Mesenchymal stem cell of Wharton's jelly (primary cell): Measurements from ENCODE around the genes POU2F1 and CREG1.

GRCh38 chr1:167220715-167221838, at the start of gene POU2F1:
Gene POU2F1, plus strand, starts transcription at chr1:167220886.
- CAGE, long polyA plus RNA: no peak

GRCh38 chr1:167415335-167416202, 102.8 kb downstream of the CD247 start:
- CAGE, long polyA plus RNA: no peak

DNA sequence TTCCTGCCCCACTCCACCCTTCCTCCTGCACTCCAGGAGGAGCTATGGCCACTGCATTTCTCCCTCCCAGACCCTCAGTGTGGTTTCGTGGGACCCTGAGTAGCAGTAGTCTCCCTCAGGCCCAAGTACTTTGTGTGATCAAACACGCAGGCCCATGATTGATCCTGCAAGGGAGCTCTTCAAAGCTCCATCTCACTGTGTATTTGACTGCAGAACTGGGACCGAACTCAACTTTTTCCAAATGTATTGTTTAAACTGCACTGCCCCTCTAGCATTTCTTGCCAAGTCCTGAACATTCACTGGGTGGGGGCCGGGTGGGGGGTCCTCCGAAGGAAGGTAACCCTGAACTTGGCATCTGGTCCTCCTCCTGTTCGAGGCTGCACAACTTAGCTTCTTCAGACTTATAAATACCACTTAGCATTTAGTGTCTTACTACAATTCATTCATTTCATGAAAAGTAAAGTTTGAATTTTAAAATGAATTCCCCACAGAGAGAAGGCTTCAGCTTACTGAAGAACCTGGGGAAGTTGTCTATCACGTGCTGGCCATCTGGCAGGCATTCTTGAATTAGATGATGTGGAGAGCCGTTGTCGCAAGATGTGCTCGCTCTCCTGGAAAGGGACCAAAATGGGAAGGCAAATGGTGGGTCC, 90.7 kb downstream of the CD247 start:
- CAGE, long polyA plus RNA: no peak

DNA sequence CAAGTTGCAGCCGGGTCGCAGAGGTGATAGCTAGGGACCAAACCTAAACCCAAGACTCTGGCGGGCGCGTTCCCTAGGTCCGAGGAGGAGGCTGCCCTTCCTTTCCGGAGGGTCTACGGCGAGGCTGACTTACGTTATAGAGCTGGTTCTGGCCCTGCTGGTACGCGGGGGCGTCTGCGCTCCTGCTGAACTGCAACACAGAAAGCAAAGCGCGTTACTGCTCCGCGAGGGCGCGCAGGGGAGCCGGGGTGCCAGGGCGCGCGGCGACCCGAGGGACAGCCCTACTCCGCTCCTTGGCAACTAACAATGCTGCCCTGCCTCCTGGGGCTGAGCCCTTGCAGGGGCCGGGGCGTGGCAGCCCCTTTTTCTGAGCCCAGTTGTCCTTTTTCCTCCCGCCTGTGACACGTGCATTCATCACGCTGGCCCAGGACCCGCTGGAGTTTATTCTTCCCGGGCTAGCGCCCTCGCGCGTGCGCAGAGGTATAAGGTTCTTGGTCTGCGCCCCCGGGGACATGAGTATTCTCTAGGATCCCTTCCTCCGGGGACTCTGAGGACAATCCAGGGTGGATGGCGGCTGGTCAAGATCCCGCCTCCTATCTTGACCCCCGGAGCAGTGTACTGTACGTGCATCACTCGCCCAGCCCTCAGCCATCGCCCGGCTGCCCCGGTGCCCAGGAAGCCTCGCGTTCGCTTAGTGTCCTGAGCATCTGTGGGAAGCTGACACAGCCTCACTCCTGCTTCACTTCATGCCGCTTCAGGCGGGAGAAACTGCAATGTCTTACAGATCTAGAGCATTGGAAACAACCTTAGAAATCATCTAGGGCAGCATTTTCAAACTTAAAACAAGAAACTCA, 78.9 kb downstream of the CD247 start:
- CAGE, long polyA plus RNA: no peak

DNA sequence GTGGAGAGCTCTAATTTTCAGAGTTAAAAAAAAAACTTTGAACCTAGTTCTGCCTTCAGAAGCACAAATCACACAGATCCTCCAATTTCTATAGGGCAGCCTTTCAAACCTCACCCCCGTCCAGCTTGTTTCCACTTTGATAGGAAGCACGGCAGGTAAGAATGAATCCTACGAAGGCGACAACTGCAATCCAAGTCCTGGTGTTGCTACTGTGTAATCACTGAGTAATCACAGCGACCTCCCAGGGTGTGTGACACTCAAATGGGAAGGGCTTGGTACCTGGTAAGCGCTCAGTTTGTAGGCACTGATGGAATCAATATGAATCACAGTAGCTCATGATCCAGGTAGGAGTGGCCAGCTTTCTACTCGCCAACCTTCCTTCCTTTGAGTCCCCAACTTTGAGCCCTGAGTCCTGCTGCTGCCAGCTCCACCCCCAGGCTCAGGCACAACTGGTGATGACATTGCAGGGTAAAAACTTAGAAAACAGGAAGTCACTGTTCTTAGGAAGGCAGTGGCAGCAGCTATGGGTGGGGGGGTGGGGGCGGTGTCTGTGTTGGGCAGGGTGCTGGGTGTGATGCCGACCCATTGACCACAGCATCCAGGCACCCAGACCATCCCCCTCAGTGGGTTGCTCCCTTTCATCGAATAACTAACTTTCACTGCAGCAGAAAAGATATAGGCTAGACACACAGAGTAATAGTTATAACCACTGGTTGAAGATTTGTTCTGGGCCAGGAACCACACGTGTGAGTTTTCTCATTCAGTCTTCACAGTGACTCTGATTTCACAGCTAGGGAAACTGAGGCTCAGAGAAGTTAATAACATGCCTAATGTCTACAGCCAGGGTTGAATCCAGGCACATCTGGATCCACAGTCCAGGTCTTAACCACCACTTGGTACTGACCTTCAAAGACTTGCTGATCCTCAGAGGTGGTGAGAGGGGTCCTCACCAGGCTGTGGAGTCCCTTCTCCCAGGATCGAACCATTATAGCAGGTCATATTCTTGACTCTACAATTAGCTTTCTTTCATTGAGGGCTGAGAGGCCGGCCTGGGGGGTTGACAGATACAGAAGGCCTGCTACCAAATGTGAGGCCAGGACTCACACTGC, 70.5 kb downstream of the CD247 start:
- CAGE, long polyA plus RNA: no peak

- CAGE, long polyA plus RNA: no peak
These were observed 40.8 kb downstream of the CD247 start for GRCh38 chr1:167477499-167477901.

DNA sequence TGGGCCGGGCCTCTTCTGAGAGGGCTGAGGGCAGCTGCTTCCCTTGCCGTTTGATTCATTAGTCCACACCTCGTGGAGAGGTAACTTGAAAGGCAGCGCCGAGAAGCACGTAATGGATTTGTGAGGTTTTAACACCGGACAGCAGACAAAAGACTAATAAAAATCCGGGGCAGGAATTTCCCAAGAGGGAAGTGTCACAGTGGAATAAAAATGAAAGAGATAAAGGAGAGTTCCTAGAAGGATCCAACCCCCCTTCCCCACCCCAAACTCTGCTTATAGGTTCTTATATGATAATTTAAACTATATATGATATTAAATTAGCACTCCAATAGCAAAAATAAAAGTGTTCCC, 29.4 kb downstream of the CD247 start:
- CAGE, long polyA plus RNA: no peak

GRCh38 chr1:167552794-167554180, at the start of gene CREG1:
Gene CREG1, minus strand, starts transcription at chr1:167553762.
- CAGE, long polyA plus RNA: start-site peak on the minus strand at chr1:167553781-167553820, 194 and 1,147 reads in 2 replicates

GRCh38 chr1:167616551-167617220, 13.3 kb upstream of the RCSD1 start:
- CAGE, long polyA plus RNA: no peak

GRCh38 chr1:167654913-167655345, 24.9 kb downstream of the RCSD1 start:
- CAGE, long polyA plus RNA: no peak

- CAGE, long polyA plus RNA: no peak
These were observed 66.1 kb downstream of the MPZL1 start for GRCh38 chr1:167787800-167788441.

DNA sequence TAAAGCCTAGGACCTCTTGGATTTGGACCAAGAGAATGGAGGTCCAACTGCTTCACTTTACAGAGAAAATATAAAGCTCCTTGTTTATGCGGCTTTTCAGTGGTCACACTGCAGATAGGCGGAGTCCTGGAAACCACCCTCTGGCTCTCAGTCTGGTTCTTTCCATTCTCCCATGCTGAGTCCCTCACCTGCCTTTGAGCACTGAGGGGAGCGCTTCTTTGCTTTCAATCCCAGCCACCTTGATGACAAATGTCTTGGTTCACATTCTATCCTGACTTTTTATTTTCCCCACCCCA, 87.7 kb downstream of the ADCY10 start:
- CAGE, long polyA plus RNA: no peak

DNA sequence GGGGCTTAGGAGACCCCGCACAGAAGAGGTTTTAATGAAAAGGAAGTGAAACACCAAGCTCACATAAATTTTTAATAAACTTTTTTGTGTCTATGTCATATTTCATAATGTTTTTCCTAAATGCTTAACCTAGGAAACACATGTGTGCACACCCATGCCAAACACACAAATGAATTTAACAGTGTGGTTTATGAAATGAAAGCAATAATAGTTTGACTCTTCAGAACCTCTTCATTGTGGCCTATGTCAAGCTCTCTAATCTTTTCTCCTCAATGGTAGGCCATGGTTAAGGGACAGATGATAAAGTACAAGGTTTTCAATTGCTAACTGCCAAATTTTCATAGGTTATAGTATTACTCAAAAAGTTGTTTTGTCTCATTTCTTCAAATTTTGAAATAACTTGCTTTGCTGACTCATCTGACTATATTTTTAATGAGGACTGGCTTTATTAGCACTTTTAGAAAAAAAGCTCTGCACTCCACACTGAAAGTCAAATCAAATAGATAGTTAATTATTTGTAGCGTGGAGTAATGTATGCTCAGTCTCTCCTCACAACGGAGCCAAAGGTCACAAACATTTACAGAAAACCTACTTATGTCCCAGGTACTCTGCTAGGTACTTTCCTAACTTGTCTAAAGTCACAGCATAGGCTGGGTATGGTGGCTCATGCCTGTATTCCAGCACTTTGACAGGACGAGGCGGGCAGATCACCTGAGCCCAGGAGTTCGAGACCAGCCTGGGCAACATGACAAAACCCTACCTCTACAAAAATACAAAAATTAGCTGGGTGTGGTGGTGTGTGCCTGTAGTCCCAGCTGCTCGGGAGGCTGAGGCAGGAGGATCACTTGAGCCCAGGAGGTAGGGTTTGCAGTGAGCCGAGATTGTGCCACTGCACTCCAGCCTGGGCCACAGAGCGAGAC, 3.0 kb upstream of the ADCY10 start:
- CAGE, long polyA plus RNA: no peak

GRCh38 chr1:167926363-167927160, 9.9 kb upstream of the DCAF6 start:
- CAGE, long polyA plus RNA: no peak

DNA sequence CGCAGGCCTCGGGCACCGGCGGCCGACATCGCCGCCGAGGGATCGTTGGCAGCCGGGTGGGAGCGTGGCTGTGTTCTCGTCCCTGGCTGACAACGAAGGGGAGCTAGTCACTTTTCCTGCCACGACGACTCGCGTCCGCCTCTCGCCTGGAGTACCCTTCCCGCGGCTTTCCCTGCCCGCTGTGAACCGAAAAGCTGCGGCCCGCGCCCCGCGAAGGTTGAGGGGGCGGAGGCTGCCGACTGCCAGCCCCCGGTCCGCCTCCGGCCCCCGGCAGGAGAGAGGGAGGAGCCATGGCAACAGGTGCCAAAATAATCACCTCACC, 709 bp upstream of the DCAF6 start:
- CAGE, long polyA plus RNA: start-site peak on the minus strand centred at position 204 of the sequence, 81 bp wide, 595 and 270 reads in 2 replicates

- CAGE, long polyA plus RNA: no peak
These were observed 29.2 kb upstream of the MPC2 start for GRCh38 chr1:167965876-167966607.

DNA sequence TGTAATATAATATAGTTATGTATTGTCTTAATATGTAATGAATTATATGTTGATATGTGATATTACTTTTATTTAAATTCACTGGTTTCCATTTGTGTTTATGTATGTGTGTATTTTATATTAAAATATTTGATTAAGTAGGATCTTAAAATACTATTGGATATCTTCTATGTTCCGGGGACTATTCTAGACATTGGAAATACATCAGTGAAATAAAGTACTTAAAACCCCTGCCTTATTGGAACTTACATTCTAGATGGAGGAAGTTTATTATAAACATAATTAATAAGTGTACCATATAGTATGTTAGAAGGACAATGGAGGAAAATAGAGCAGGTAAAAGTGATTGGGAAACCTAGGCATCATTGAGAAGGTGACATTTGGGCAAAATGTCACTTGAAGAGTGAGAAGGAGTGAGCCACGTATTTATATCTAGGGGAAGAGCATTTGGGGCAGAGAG, 97.0 kb downstream of the GPR161 start:
- CAGE, long polyA plus RNA: no peak

GRCh38 chr1:168183833-168184114, 5.0 kb downstream of the TIPRL start:
- CAGE, long polyA plus RNA: no peak

DNA sequence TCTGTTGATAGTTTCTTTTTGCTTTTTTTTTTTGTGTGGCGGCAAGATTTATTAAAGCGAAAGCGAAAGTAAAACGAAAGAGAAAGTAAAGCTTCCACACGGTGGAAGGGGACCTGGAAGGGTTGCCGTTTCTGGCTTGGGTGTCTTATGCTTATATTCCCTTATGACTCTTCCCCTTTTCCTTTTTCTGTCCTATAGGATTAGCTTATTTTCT, 67.7 kb downstream of the TBX19 start:
- CAGE, long polyA plus RNA: no peak

DNA sequence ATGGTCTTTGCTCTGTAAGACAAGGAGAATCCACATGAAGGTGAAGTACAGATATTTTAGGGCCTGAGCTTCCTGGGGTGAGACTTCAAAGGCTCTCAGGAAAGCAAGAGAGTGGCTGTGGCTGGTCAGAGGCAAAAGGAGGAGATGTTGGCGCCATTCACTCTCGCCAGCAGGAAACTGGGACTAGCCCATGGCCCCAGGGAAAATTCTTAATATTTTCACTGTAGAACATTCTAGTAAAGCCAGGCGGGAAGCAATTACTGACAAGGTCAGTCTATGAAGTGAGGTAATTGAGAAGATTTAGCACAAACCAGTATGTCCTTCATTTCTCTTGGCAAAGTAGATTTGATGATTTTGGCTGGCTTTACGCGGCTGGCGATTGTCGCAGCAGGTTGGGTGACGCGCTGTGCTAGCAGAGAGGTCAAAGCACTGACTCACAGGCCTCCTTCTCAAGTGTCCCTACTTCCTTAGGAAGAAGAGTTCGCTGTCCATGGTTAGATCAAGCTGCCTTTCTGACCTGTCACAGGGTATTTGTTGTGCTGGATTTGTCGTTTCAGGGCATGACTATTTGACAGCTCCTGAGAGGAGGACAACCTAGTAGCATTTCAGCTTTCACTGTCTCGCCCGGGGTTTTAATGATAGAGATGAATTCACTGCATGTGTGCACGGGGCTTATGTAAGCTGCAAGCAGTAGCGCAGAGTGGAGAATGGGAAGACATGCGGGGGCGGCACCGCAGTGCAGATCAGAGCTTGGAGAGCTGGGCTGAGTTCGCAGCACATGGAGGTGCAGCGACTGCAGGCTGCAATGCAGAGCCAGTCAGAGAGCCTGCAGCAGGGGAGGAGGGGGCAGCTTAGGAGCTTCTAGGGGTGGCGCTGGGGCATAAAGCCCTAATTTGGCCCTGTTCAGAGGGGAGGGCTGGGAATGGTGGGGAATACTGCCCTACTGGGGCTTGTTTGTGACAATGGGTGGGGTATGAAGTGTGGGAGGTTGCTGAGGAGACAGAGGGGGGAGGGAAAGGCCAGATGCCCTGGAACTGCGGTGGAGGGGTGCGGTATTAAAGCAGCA, 32.8 kb downstream of the XCL1 start:
- CAGE, long polyA plus RNA: no peak